Jejunum (tissue), 1 donor: ENCODE measurements around the gene OGFOD3.

DNA sequence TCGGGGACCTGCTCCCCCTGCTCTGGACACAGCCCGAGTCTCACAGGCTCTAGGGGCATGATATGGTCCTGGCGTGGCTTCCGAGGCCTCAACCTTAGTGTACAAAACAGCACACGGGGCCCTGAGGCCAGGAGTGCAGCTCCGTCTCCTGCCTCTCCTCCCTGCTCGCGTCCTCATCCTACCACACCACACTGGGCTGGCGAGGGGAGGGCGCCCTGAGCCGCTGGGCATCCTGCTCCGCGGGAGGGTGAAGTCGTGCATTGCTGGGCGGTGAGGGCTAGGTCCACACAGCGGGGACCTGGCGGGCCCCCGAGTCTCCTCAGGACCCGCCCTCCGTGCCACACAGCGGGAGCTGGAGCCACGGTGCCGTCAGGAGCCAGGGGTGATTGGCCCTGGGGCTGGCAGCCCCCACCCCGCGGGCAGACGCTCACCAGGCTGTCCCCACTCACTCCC, 1.2 kb upstream of the MAFG start:
- PRO-cap: no peak

GRCh38 chr17:81966627-81967229, 5.7 kb upstream of the NOTUM start:
- PRO-cap: no peak

DNA sequence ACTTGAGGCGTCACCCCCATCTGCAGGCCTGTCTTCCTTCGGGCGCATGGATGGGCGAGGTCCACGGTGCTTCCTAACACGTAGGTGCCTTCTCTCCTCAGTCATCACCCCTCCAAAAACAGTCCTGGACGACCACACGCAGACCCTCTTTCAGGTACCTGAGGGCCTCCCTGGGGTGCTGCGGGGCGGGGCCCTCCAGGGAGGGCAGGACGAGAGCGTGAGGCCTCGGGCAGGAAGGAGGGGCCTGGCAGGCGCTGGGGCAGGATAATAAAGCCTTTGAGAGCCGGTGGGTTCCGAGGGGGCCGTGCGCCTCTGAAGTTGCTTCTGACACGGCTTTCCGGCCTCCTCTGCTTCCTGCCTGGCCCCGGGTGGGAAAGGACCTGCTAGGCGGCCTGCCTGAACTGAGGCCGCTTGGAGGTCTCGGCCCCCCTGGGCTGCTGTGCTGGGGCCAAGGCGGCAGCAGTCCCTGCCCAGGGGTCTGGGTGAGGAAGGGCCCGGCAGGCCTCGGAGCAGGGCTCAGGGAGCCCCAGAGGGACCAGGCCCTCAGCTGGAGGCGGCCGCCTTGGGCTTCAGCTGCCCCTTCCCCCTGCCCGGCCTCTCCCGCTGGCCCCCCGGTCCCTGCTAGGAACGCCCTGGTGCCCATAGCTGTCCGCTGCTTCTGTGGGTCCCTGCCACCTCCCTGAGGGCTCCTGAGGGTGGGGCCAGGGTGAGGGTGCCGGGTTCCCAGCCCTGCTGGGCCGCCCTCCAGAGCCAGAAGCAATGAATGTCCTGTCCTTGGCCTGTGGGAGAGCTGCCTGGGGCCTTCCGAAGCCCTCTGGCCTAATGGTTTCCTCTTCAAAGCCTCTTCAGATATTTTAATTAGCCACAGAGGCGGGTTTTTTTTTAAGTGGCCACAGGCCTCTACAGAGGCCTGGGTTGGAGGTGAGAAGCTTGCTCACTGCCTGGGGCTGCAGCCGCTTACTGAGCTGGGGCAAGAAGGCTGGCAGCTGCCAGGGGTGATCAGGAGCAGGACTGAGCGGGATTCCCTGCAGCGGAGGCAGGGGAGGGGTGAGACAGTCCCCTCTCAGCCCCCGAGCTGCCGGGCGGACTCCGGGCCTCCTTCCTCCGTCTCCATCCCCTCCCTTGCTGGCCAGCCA, 10.2 kb downstream of the CENPX start:
- PRO-cap: no peak

GRCh38 chr17:82049713-82050358, 1.8 kb downstream of the RFNG start:
- PRO-cap: no peak

DNA sequence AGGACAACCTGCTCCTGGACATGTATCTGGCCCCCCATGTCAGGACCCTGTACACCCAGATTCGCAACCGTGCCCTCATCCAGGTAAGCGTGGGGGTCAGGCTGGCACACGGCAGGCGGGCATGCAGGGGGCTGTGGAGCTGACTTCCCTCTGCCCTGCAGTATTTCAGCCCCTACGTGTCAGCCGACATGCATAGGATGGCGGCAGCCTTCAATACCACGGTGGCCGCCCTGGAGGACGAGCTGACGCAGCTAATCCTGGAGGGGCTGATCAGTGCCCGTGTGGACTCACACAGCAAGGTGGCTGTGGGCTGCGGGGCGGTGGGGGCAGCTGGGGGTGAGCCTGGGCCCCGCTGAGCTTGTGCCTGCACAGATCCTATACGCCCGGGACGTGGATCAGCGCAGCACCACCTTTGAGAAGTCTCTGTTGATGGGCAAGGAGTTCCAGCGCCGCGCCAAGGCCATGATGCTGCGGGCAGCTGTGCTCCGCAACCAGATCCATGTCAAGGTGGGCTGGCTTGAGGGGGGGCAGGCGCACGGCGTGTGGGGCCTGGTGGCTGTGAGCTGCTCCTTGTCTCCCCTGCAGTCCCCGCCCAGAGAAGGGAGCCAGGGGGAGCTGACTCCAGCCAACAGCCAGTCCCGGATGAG, 4.9 kb downstream of the GPS1 start:
- PRO-cap: no peak

DNA sequence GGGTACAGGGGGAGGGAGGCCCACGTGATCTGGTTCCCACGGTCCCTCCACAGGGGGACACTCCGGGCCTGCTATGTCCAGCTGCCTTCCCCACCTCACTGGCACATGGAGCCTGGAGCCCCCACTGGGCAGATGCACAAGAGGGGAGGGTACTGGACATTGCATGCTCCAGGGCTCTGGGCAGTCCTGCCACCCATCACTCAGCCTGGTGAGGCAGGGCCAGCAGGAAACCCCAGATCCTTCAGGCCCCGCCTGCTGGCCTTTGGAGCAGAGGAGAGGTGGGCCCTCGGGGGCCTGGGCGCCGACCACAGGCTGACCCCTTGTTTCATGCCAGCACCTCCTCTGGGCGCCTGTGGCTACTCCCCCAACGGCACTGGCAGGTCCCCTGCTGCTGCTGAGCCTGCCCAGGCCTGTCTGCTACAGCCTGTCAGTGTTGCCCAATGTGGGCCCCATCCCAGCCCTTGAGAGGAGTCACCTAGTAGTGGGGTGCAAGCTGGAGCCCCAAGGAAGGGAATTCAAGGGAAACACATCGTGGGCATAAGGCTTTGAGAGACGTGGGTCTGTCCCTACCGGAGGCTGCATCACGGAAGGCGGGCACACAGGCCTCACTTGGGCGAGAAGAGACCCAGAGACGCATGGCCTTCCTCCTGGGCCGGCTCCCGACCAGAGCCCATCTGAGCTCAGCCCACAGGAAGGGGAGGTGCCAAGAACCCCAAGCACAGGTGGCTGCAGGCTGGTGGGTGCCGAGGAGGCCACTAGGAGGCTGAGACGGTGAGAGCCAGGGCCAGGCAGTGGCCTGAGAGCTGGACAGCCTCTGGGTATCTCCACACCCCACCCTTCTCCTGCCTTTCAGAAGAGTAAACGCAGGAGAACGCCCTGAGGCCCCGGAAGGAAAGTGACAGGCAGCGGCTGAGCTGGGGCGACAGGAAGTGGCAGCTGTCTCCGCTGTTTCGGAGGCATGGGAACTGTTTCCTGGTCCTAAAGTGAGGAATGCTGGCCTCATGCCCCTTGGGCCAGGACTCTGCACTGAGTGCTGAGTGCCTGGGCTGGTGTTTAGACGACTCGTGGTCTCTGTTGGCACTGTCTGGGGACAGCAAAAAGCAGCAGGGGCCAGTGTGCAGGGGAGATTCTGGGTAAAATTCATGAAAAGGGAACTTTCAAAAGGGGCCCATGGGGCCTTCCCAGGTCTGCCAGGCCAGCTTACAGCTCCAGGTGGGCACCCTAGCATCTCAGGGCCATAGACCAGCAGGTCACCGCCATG, 8.1 kb upstream of the FASN start:
- PRO-cap: bidirectional peak, plus-strand start at position 758 of the sequence, minus-strand start at position 676 of the sequence; bidirectional peak, plus-strand start at position 852 of the sequence, minus-strand start at position 844 of the sequence

- PRO-cap: no peak
Measured at GRCh38 chr17:82113796-82114507, 15.9 kb upstream of the FASN start.

- PRO-cap: no peak
Measured at GRCh38 chr17:82214055-82214432, 1.4 kb upstream of the CCDC57 start.

DNA sequence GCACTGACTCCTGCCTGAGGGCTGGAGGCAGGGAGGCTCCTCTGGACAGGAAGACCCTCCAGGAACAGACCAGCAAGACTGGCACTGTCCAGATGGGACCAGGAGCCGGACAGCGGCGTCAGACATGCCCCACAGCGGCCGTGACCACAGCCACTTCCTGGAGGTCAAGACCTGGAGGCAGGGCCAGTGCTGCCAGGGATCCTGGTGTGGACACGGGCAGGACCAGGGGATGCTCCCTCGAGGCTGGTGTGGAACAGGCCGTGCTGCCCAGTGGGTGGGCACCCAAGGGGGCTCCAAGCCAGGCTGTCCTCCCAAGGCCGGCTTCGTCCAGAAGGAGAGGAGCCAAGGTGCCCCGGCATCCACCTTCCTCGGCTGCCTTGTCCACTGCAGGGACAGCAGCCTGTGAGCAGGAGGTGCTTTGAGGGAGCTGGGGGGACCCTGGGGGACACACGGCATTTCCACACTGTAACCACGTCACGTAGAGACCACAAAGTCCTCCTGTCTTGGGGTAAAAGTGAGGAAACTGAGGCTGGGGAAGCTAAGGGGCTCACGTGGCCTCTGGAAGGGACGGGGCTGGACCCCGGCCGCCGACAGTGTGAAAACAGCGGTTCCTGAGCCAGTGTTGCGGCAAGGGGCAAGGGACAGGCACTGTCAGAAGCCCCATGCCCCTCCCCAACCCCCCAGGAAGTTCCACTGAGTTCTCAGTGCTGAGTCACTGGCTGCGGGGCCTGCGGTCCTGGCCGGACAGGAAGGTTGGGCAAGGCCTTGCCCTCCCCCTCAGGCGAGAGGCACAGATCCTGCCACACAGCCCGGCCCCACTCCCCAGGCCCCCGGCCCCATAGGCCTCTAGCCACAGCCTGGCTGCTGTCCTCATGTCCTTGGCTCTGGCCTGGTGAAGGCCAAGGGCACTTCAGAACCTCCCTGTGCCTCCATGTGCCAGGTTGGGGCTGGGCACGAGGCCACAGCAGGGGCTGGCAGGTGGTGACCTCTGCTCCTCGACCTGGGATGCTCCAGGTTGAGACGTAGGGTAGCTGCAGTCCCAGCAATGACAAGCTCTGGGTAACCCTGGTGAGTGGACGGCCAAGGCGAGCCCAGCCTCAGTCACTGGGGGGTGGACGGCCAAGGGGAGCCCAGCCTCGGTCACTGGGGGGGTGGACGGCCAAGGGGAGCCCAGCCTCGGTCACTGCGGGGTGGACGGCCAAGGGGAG, 4.9 kb upstream of the CCDC57 start:
- PRO-cap: no peak

- PRO-cap: bidirectional peak, plus-strand start at chr17:82239046, minus-strand start at chr17:82238897
Measured at GRCh38 chr17:82238257-82239365, 9.8 kb downstream of the SLC16A3 start.

- PRO-cap: no peak
Measured at GRCh38 chr17:82244058-82245163, 15.6 kb downstream of the SLC16A3 start.

DNA sequence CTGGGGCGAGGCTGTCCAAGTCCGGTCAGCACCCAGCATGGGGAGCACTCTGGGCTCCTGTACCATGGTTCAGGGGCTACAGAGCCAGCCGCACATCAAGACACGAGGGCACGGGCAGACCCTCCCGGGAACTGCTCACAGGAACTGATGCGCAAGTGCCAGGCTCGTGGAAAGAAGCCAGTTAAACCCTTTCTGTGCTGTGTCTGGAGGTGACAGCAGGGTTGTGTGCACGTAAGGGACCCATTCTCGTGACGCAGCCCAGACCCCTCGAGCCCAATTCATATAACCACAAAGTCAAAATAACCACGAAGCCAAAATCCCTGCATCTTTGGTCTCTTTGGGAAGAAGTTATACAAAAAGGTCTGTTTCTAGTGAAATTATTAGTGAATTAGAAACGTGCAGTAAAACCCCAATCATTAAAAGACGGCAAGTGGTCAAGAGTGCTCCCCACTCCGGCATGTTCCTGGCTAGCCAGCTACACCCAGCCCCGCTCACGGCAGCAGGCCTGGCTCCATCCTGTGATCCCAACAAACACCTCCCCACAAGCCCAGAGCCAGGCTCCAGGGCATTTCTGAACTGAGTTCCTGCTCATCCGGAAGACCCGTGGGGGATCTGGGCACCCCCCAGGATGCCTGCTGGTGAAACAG, 18.8 kb downstream of the SLC16A3 start:
- PRO-cap: no peak

- PRO-cap: no peak
Measured at GRCh38 chr17:82250600-82250854, 21.7 kb downstream of the SLC16A3 start.

DNA sequence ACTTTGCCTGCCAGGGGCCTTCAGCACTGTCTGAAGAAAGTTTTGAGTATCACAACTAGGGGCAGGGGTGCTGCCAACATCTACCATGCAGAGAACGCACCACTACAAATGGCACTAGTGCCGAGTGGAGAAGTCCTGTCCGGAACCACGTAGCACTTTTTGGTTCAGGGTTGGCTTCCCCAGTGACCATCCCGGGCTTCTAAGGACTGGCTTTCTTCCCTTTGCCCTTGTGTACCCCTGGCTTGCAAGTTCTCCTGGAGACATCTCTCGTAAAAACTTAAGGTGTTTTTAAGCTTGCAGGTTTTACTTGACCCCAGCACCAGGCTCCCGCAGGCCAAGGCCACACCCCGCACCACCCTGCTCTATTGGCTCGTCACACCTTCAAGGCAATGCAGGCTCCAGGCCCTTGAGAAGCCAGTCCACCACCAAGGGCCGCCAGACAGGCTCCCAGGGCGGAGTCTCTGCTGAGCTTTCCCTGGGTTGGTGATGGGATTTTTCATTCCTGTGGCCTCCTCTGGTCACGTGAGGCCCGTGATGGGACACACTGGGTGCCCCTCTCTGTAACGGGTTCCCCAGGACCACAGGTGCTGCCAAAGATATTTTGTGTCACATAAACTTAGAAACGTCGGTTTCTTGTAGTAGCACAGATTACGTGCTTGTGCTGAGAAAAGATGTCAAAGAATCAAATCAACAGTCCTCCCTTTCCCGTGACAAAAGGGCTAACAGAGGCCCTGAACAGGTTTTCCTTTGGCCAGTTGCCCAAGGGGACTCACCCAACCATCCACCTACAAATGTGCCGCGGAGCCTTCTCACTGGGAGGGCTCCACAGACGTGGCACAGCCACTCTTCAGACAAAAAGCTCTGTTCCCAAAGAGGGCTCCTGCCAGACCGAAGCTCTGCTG, 9.8 kb downstream of the CSNK1D start:
- PRO-cap: no peak

DNA sequence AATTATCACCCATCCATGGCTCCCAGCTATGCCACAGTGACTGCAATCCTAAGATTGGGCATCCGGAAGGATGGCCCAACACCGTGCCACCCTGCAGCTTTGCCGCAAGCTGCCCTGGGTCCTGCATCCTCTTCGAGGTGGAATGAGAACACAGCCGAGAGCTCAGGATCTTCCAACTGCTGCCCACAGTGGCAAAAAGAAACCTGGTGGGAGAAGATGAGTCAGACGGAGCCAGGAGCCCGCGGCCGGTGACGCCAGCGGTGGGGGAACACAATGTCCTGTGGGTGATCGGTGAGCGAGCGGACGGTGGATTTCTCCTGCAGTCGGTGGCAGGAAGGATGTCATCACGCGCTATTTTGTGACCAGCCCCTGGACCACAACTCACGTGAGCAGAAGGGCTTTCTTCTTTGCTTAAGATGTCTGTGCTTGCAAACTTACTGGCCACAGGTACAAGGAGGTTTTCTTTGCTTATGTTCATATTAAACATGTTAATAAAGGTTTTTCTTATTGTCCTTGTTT, 20.1 kb downstream of the CD7 start:
- PRO-cap: bidirectional peak, plus-strand start at position 322 of the sequence, minus-strand start at position 178 of the sequence

DNA sequence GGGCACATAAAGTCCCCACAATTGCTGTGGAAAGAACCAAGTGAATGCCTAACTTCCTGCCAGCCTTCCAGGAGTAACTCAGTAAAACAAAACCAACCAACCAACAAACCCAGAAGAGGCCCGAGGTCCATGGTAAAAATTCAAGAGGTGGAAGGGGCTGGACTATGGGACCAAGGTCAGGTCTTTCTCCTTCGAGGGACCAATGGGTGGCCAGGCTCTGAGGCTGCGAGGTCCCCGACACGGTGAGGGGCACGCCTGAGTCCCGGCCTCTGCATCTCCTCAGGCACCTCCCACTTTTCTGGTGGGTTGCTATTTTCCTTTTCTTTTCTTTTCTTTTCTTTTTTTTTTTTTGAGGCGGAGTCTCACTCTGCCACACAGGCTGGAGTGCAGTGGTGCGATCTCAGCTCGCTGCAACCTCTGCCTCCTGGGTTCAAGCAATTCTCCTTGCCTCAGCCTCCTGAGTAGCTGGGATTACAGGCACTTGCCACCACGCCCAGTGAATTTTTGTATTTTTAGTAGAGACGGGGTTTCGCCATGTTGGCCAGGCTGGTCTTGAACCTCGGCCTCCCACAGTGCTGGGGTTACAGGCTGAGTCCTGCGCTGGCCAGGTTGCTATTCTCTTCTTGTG, 17.9 kb downstream of the CD7 start:
- PRO-cap: no peak

GRCh38 chr17:82390079-82390971, 18.8 kb downstream of the UTS2R start:
- PRO-cap: no peak

DNA sequence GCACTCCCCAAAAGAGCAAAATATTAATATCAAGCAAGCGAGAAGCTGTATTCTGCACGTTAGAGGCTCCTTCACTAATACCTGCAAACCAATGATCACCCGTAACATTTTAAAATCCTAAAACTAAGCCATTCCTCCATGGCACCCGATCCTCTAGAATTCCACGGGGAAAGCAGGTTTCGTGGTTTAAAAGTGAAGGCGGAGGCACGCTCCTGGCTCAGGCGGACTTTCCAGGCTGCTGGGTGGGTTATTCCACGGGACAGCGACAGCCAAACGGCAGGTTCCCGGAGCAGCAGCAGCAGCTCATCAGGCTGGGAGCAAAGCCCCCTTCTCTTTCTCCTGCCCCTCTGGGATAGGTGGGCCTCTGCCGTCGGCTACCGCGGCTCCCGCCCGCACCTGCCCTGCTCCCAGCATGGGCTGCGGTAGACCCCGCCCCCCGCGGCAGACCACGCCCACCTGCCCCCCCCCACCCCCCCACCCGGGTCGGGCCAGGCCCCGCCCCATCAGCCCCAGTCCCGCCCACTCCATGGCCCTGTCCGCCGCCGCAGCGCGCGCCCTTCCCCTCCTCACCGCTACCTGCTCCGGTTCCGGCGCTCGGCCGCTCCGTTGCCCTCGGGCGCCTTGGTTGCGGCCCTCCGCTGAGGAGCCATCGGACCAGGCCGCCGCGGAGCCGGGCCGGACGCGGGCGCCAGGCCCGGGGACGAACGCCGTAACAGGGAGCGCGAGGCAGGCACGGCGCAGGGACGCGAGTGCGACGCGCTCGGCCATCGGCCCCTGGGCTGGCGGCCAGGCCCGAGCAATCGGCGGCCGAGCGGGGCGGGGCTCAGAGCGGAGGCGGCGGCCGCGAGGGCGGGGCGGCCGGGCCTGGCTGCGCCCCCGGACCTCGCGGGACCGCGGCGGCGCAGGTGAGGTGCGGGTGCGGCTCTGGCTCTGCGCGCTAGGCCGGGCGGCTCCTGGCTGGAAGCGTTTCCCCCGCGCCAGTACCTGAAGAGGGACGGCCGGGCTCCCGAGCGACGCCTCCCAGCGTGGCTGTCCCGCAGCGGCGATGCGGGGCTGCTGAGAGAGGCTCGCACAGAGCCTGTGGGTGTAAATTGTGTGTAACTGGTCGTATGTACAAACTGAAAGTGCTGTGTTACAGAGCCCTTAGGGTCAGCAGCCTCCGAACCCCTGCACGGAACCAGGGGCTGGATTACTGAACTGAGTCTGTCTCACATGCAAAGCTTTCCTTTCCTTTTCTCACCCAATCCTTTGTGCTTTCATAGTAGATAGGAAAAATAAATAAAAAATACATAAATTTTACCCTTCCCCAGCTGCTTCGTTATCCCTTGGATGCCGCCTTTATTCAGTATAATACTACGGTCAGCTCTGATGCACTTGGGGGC, at the start of gene OGFOD3:
TSS of gene OGFOD3 (minus strand) at position 751 of the 1,382 bp plus-strand sequence.
- PRO-cap: unidirectional peak, plus-strand start at position 512 of the sequence; bidirectional peak, plus-strand start at position 886 of the sequence, minus-strand start at position 751 of the sequence

DNA sequence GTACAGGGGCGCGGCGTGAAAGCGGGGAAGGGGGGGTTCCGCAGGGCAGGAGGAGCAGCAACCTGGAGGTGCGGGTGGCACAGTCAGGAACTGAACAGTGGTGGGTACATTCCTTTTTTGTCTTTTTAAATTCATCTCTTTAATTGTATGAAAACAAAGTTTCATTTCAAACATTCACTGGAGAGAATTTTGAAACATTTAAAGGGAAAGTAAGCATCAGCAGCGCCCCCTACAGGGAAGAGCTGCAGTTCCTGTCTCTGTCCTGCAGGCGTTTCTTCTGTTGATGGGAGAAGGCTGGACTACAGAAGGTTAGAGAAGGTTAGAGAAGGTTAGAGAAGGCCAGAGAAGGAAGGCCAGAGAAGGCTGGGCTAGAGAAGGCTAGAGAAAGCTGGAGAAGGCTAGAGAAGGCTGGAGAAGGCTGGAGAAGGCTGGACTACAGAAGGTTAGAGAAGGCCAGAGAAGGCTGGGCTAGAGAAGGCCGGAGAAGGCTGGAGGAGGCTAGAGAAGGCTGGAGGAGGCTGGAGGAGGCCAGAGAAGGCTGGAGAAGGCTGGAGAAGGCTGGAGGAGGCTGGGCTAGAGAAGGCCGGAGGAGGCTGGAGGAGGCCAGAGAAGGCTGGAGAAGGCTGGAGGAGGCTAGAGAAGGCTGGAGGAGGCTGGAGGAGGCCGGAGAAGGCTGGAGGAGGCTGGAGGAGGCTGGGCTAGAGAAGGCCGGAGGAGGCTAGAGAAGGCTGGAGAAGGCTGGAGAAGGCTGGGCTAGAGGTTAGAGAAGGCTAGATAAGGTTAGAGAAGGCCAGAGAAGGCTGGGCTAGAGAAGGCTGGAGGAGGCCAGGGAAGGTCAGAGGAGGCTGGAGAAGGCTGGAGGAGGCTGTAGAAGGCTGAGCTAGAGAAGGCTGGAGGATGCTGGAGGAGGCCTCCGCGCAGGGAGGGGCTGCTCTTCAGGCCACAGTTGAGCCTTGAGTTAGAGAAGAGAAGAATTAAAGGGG, 6.4 kb upstream of the OGFOD3 start:
- PRO-cap: no peak

GRCh38 chr17:82443396-82443848, 7.1 kb downstream of the CYBC1 start:
- PRO-cap: no peak